Amniotic epithelial cell (primary cell): Measurements from ENCODE around the genes SATB1 and PP2D1.

DNA sequence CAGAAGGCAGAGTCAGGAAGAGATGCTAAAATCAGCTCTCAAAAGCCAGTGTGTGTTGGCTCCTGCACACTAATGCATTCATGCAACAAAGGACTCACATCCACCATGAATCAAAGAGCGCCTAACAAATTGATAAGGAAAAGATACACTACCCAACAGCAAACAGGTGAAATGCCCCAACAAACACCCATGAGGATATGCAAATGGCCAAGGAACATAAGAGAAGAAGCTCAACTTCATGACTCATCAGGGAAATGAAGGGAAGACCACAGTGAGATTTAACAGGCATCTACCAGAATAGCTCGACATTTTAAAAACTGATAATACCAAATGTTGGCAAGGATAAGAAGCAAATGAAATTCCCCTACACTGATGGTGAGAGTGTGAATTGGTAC lies 17.2 kb downstream of the RFTN1 start:
- RRBS: no CpG with 5 or more reads among the region's 2 CpGs

DNA sequence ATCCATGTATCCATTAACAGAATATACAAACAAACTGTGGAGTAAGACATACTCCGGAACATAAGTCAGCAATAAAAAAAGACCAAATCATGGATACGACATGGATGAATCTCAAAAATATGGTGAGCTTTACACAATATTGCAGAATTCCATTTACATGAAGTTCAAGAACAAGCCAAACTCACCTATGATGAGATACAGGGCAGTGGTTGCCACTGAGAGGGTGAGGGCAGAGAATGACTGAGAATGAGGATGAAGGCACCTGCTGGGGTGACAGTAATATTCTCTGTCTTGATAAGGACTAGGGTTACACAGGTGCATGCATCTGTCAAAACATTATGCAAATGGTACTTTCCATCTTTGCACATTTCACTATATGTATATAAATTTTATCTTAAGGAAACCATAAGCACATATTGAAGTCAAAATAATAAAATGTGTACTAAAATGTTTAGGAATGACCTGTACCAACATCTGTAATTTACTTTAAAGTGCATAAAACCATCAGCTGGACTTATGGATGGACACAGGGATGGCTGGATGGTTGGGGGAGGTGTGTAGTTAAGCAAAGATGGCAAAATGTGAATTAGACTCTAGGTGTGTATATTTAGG lies 2.5 kb downstream of the RFTN1 start:
- RRBS: no CpG with 5 or more reads among the region's 2 CpGs

- RRBS: no CpG with 5 or more reads among the region's 10 CpGs
Observed at GRCh38 chr3:16545139-16546066, 31.9 kb upstream of the RFTN1 start.

- RRBS: no CpG with 5 or more reads among the region's 8 CpGs
Observed at GRCh38 chr3:16886121-16886757, 1.5 kb downstream of the PLCL2 start.

DNA sequence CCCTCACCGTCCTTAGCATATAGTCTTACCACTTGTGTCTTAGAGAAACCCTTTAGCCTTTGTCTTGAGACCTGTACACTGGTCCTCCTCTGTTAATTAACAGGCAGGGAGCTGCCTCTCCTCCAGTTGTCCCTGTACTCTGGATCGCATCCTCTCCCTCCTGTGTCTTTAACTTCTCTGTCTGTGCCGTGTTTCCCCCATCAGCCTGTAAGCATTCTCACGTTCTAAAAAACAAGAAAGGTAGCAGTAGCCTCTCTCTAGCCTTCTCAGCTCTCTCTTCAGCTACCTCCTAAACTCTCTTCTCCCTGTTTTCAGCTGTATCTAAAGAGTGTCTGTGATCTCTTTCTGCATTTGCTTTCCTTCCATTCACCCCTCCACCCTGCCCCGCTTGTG lies 16.7 kb downstream of the PLCL2 start:
- RRBS: no CpG with 5 or more reads among the region's 5 CpGs

GRCh38 chr3:17179882-17180370 lies 295.2 kb downstream of the PLCL2 start:
- RRBS: no CpG with 5 or more reads among the region's 3 CpGs

GRCh38 chr3:17464794-17465594 lies 277.4 kb downstream of the TBC1D5 start:
- RRBS: no CpG with 5 or more reads among the region's 4 CpGs

- RRBS: no CpG with 5 or more reads among the region's 6 CpGs
Observed at GRCh38 chr3:17493192-17494049, 249.0 kb downstream of the TBC1D5 start.

DNA sequence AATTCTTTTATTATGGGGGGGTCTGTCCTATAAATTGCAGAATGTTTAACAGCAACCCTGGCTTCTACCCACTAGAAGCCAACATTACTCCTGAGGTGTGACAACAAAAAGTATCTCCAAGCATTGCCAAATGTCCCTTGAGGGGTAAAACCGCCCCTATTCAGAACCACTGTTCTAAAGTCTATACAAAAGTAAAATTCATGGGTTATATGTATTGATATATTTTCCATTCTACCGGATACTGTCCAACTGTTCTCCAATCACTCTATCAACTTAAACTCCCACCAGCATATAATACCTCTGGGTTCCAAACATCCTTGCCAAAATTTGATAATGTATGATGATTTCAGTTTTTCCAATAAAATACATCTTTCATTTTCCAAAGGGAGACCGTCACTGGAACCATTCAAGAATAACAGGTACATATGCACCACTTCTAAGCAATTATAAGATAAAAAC lies 33.9 kb downstream of the TBC1D5 start:
- RRBS: no CpG with 5 or more reads among the region's 3 CpGs

- RRBS: no CpG with 5 or more reads among the region's 2 CpGs
Observed at GRCh38 chr3:17733074-17733429, 9.4 kb downstream of the TBC1D5 start.

GRCh38 chr3:17741814-17742509 lies 469 bp downstream of the TBC1D5 start:
- RRBS: no CpG with 5 or more reads among the region's 45 CpGs

GRCh38 chr3:18417808-18418830 lies 7.0 kb downstream of the SATB1 start:
- RRBS: no CpG with 5 or more reads among the region's 12 CpGs

DNA sequence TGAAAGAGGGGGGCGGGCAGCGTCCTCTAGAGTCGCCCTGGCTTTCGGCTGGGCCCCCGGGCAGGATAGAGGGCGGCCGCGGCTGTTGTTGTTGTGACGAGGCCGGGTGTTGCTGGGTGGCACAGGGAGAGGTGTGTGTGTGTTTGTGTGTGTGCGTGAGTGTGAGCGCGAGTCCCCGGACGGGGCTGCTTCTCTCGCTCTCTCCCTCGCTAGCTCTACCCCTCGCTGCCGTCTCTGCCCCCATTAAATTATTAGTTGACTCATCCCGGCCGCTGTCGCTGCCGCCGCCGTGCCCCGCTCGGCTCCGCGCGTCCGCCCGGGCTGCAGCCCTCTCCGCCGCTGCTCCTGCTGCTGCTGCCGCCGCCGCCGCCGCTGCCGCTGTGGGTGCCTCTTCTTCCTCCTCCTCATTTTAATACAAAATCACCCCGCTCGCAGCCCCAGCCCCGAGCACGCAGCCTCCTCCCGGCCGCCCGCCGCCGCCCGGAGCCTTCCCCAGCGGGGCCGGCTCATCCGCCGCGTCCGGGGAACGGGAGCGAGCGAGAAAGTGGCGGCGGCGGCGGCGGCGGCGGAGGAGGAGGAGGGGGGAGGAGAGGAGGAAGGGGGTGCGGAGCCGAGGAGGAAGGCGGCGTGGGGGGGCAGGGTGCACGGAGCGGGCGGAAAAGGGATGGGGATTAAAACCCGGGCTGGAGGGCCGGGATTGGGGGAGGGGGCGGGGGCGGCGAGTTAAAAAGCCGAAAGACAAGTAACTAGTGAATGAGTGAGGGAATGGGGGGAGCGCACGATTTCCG lies at the start of gene SATB1:
TSS of gene SATB1 (minus strand) at position 546 of the 788 bp plus-strand sequence.
- RRBS: 2% methylated on average over 26 of the region's 82 CpGs

- RRBS: 3% methylated on average over 36 of the region's 126 CpGs
Observed at GRCh38 chr3:18444425-18445455, 19.6 kb upstream of the SATB1 start.

GRCh38 chr3:20012001-20012490 lies at the start of gene PP2D1:
Gene PP2D1 (minus strand): TSS chr3:20012264.
- RRBS: no CpG with 5 or more reads among the region's 5 CpGs

DNA sequence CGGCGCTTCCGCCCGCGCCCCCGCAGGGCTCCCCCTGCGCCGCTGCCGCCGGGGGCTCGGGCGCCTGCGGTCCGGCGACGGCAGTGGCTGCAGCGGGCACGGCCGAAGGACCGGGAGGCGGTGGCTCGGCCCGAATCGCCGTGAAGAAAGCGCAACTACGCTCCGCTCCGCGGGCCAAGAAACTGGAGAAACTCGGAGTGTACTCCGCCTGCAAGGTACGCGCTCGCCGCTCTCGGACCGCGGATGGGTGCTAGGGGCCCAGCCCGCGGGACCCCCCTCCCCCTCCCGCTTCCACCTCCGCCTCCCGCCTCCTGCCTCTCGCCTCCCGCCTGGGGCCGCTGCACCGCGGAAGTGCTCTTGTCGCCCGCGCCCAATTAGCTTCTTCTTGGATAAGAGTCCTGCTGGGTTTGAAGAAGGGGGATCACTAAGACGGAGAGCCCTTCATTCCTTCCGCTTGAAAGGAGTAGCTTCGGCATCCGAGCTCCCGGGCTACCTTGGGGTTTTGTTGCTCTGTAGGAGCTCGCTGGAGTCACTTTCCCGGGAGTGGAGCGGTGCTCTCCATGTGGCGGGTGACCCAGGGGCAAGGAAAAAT lies 416 bp downstream of the KAT2B start:
- RRBS: 3% methylated on average over 17 of the region's 61 CpGs

- RRBS: no CpG with 5 or more reads among the region's 5 CpGs
Observed at GRCh38 chr3:20049107-20049291, 8.8 kb downstream of the KAT2B start.

GRCh38 chr3:20054359-20055513 lies 14.5 kb downstream of the KAT2B start:
- RRBS: no CpG with 5 or more reads among the region's 11 CpGs

DNA sequence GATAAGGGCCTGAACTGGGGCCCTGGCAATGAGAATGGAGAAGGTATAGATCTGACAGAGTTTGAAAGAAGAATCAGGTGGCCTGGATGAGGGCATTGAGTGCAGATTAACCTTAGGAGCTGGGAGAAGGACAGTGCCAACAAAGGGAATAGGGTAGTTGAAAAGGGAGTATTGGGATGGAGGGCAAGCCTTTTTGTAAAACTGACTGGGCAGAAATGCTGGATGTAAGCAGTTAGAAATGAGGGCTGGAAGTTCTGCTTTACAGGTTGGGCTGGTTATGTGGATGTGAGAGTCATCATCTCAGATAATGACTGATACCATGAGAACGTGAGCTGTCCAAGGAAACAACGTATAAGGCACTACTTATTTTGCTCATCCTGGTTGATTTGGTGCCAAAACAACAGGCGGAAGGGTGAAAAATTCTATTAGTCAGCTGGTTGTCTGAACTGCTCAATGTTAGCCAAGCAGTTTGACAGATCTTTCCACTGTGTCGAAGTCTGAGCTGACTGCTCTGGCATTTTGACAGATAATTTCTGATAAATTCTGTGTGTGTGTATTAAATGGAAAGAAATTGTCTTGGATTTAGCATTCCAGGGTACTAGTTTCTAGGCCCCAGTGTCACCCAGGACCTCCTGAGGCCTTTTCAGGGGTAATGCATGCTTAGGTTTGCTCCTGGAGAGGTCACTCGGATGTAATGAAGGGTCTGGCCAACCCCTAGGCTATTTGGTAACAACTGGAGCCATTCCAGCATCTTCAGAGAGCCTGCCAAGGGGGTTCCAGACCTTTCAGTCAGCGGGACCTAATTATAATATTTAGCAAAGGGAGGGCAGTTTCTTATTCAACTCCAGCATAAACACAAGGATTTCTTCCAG lies 17.1 kb downstream of the KAT2B start:
- RRBS: no CpG with 5 or more reads among the region's 6 CpGs

DNA sequence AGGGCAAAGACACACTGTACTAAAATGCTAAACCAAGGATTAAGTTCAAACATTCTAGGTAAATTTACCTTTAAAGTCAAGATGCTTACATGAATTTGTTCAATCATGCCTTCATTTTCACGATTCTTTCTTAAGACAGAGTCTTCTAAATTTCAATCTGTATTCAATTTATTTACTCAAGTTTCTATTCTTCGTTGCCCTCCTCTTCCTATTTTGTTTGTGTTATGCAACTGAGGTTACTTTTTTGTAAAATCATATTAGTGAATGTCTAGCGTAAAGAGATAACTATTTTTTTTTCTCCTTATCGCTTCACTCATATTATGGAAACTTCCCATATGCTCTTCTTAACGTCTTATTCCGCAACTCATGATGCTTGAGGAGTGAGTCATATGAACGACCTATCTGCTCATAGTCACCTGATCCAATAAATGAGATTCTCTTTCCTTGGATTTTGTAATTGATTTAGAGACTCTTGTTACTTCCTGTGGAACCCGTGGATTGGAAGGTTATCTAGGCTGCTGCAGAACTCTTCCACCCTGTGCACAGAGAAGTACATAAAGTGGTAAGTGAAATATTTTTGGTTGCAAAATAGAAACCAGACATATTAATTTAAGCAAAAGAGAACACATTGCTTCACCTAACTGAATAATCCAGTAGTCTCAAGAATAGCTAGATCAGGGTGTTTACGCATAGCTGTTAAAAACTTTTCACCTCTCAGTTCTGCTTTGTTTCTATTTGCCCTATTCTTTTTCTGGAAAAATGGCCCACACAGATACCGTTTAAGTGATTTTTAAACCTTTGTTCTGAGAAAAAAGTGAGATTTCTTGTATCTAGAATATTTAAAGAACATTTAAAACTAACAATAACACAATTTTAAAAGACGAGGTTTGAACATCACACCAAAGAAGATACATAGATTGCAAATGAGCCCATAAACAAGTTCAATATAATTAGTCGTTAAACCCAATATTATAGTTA lies 719.3 kb upstream of the SGO1 start:
- RRBS: no CpG with 5 or more reads among the region's 12 CpGs